Mesenchymal stem cell of adipose (primary cell): ENCODE measurements around the genes CD93, GZF1 and ACSS1.

GRCh38 chr20:23083332-23083973, 2.7 kb downstream of the CD93 start:
- CAGE, long polyA plus RNA, result no peak

DNA sequence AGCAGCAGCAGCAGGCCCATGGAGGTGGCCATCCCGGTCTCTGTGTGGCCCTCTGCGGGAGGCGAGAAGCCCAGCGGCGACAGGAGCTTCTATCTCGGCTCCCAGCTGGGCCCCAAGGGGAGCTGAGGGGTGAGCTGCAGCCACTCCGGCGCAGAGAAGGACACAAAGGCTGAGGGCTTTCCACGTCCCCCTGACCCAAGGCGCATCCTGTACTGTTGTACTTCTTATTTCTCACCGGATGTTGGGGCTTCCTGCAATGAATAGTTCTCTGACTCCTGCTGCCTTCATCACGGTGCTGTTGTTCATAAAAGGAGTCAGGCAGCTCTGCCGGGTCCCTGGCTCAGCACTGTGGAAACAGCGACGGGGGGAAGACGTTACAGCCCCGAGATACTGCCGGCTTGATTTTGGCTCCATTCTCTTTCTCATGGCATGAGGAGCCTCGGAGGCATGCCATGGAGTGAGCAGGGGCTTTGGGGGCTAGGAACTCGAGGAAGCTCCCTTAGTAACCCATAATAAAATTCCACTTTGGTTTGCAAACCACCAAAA, at the start of gene CD93:
TSS of gene CD93 (minus strand) at position 164 of the 546 bp plus-strand sequence.
- CAGE, long polyA plus RNA, result no peak

- CAGE, long polyA plus RNA, result no peak
These were observed 40.4 kb upstream of the CD93 start for GRCh38 chr20:23126279-23127169.

GRCh38 chr20:23133594-23134082, 47.5 kb upstream of the CD93 start:
- CAGE, long polyA plus RNA, result no peak

DNA sequence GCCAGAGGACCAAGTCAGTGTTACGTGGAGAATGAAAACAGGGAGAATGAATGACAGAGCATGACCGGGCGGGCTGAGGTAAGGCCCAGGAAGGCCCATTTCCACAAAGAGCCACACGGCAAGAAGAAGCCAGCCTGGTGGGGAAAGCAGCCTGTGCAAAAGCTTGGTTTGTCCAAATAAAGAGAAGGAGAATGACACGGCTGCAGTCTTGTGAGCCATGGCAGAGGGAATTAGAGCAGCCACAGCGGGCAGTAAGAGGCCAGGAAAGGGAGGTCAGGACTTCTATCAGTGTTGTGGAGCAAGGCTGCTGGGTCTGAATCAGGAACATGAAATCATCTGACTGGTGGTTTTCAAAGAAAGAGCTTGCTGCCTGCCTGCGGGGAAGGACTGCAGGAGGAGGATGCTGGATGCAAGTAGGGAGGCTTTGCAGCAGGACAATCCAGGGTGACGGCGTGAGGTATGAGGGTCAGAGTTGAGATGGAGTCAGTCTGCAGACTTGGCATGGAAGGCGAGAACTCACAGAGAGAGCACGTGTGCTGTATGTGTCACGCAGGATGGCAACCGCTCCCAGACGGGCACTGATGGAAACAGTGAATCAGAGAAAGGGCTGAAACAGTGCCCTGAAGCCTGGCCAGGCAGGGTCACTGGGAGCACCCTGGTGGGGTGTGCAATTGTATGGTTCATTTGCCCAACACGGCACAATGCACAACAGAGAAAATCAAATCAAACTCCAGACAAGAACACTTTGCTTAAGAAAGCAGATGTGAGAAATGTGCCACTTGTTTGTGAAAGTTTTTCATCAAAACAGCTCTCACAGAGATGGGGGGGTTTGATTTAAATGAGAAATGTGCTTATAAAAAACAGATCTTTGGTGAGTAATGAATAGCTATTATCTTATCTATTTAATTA, 59.2 kb upstream of the CD93 start:
- CAGE, long polyA plus RNA, result no peak

DNA sequence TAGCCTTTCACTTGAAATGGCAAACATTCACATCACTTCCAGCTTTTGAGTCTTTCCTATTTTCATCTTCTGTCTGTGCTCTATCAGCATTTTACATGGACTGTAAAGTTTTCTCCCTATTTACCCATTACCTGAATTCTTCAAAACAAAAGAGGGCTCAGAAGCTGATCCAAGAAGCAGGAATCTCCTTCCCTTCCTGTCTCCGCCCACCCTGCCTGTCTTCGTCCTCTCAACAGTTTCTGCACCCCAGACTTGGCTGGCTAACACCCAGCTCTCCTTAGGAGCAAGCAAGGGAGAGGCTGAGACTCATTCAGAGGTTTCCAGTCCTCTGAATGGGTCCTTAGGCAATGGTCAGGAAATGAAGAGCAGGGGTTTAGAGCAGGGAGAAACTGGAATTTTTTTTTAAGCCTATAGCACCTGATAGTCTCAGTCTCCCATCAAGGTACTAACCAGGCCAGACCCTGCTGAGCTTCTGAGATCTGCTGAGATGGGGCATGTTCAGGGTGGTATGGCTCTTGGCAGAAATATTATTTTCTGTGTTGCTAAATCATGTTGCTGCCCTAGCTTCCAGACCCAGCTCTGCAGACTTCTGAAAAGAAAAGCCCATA, 74.4 kb upstream of the CD93 start:
- CAGE, long polyA plus RNA, result no peak

DNA sequence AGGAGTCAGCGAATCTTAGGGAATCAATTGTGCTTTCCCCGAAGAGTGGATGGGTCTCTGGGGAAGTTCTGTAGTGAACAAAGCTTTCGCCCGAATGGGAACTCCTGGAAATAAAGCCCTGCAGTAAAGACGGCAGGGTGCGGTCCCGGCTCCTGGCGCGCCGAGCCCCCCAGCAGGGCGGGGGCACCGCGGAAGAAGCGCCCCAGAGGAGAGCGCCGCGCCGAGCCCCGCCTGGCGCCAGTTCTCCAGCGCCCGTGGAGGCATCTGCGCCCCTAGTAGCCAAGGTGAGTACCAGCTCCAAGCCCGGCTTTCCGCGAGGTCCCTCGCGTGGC, 637 bp upstream of the GZF1 start:
- CAGE, long polyA plus RNA, result no peak

GRCh38 chr20:23361711-23362516, at the start of gene GZF1:
GZF1 (plus strand) TSS chr20:23362182.
- CAGE, long polyA plus RNA, result no peak

- CAGE, long polyA plus RNA, result no peak
These were observed 592 bp downstream of the GZF1 start for GRCh38 chr20:23362517-23363030.

DNA sequence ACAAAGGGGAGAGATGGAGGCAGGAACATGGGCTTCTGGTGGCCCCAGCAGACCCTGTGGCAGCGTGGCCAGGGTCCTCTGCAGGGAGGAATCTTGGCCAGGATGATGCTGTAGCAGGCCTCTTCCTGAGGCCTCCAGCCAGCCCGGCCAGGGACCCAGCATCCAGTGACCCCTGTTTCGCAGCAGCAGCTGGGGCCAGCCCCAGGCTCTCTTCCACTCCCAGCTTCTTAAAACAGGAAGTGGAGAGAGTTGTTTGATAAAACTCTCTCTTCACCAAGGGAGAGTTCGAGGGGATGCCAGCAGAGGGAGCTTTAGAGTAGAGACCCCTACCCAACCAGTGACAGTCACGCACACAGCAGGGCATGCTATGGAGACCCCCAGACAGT, 10.1 kb downstream of the GGTLC1 start:
- CAGE, long polyA plus RNA, result no peak

GRCh38 chr20:24464971-24465552, 4.4 kb upstream of the SYNDIG1 start:
- CAGE, long polyA plus RNA, result no peak

DNA sequence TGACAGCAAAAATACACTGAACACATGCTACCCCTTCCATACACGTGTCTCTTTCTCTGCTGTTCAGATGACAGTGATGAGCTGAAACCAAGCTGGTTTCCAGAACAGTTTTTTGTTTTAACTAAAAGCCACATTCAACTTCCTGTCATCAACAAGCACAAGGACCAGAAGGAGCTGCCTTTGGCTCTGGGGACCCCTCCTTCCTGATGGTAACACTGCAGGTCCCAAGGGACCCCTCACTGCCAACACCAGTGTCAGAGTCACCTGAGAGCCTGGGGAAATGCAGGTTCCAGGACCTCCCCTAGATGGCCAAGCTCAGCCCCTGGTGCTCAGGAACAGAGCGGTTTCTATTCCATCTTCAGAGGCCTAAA, 6.0 kb downstream of the CST7 start:
- CAGE, long polyA plus RNA, result no peak

DNA sequence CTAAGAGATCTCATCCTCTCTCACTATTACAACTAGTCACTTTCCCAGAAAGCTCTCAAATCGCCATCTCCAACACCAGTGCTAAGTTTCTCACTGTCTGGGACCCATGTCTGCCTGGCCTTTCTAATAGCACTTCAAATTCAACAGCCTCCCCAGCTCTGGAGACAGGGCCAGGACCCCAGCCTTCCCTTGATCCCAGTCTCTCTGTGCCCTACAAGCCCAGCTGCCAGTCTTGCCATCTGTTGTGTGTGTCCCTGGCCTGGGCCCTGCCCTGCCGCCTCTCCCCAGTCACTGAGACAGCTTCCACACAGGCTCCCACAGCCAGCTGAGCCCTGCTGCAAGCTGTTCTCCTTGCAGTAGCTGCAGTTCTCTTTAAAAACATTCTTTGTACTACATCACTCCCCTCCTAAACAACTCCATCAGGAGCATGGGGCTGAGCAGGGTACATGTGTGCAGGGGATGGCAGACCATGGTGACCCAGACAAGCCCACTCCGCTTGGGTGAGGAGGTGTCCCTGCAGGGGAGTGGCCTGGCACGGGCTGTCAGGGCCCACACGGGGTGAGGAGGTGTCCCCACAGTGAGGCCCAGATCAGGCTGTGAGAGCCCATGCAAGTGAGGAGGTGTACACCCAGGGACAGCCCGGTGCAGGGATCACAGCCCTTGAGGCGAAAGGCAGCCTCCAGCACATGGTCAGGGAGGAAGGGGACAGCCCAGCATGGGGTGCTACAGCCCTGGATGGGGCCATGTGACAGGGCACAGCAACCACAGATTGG, 16.1 kb downstream of the CST7 start:
- CAGE, long polyA plus RNA, result no peak

DNA sequence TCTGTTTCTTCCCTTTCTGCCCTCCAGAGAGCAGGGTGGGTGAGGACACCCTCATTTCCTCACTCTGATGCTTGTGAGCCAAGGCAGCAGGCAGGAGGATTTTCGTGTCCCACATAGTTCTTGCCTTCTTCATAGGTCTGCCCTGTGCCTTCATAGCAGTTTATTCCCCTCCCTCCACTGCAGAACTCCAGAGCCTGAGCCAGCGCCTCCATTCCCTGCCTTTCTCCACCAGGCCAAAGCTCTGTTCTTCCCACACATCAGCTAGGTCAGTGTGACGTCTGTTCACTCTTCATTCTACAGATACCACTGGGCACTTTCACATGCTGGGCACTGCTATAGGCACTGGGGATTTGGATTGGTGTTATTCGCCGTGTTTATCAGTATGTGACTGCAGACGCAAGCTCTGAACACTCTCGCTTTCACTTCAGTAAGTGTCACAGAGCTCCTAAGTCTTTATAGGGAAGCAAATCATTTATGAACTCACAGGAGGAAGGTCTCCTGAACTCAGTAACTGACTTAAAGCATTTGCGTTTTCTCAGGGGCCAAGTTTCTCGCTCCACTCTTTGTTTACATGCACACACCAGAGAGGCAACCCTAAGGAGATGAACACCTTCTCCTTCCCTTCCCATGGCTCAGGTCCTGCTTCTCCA, 6.1 kb upstream of the APMAP start:
- CAGE, long polyA plus RNA, result no peak

- CAGE, long polyA plus RNA, result no peak
These were observed 25.4 kb downstream of the ACSS1 start for GRCh38 chr20:25032050-25033419.

DNA sequence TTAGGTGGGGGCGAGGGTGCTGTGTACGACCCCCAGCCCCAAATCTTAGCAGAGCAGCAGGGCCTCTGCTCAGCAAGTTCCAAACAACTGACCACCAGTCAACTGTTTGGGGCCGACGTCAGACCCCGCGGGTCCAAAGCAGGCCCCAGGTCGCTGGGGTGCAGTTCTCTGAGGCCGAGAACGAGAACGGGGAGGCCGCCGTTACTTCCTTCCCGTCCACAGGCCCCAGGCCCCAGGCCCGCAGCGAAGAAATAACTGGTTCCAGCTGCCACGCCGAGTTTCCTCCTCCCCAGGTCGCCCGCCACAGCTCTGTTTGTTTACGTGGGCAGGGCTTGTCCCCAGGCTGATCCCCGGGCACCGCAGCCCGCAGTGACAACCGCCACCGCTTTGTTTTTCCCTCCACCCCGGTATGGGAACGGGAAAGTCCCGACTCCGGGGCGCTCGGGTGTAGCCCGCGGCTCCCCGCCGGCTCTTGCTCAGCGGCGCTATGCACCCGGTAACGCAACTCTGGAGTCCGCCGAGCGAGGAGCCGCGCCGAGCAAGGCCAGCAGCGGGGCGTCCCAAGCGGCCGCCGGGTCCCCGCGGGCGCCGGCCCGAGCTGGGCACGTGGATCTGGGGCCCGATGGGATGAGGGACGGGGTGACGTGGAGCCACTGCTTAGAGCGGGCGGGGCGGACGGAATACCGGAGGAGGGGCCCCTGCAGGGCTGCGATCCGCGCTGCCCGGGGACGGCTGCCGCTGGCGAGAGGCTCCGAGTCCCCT, 799 bp downstream of the ACSS1 start:
- CAGE, long polyA plus RNA, result no peak

DNA sequence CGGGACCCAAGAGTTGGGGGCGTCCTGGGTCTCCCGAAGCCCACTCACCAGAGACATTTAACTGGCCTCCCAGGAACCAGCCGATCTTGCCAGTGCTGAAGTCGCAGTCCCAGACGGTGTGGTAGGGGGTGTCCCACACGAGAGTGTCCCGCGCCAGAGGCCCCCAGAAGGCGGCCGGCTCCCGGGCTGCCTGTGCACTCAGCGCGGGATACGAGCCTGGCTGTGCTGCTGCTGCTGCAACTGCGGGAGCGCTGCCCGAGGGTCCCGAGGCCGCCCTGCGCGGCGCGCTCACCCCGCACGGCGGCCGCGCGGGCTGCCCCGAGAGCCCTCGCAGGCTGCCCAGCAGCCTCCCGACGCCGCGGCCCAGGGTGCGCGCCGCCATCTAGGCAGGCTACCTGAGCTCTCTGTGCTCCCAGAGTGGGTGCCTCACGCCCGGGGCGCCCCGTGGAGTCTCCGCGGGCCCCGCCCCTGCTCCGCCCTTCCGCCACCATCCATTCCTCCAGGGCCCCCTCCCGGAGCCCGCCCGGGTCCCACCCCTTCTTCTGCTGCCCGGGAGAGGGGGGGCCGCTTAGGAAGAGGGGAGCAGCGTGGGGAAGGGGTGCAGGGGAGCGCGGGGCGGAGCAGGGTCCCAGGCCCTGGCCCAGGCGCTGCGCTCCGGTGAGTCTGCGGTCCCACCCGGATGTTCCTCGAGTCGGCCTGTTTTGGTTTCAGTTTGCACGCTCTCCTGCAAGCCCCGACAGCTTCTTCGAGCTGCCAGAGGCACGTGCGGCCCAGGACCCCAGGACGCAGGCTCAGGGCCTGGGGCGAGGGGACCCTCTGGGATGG, at the start of gene ACSS1:
TSS of gene ACSS1 (minus strand) at position 419 of the 825 bp plus-strand sequence.
- CAGE, long polyA plus RNA, result no peak

- CAGE, long polyA plus RNA, result no peak
These were observed 20.9 kb upstream of the PYGB start for GRCh38 chr20:25226852-25227489.

DNA sequence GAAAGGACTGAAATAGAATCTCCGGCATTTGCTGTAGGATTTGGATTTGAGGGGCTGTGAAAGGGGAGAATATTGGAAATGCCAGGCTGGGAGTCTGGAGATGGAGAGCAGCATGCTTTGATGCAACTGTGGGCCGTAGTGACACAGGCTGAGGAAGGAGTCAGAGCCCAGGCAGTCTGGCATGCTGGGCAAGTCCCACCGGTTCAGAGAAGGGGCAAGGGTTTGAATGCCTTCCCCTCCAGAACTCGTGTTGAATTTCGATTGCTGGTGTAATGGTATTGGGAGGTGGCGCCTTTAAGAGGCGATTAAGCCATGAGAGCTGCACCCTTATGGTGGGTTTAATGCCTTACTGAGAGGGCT, 9.5 kb upstream of the PYGB start:
- CAGE, long polyA plus RNA, result no peak

DNA sequence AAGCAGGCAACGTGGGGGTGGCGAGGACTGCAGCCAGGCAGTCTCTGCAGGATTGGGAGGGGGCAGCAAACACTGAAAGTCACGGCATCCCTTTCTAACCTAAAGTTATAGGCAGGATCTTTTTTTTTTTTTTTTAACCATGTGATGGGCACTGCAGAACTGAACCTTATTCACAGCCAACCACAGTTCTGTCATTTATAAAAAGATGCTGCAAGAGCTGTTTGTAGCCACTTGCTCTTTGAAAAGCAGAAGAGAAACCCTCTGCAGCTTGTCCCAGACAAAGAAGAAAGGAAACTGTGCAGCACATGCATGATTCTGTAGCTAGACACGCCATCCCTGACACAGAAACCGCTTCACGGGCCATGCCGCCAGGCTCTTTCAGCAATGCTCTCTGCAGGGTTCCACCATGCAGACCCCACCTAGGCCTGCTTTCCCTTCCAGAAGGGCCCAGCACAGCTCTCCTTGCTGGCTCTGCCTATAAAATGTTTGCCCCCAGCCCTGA, 70.7 kb downstream of the PYGB start:
- CAGE, long polyA plus RNA, result no peak